Subcutaneous adipose tissue (tissue), 3 donors: ENCODE data around the genes CTDSPL2, B2M and C15orf48.

GRCh38 chr15:43517727-43518262 lies 387 bp downstream of the MAP1A start:
- PRO-cap = no peak
- RAMPAGE, long total RNA, 3 experiments = no peak in any of the 3 experiments

- PRO-cap = no peak
- RAMPAGE, long total RNA, 3 experiments = no peak in any of the 3 experiments
These were observed 13.5 kb downstream of the MAP1A start for GRCh38 chr15:43530595-43531607.

- PRO-cap = no peak
- RAMPAGE, long total RNA, 3 experiments = start-site peak on the minus strand in 1 of 3 experiments, at chr15:43534606-43535282 at its widest, 22 reads per replicate
These were observed 17.4 kb downstream of the MAP1A start for GRCh38 chr15:43534453-43535591.

DNA sequence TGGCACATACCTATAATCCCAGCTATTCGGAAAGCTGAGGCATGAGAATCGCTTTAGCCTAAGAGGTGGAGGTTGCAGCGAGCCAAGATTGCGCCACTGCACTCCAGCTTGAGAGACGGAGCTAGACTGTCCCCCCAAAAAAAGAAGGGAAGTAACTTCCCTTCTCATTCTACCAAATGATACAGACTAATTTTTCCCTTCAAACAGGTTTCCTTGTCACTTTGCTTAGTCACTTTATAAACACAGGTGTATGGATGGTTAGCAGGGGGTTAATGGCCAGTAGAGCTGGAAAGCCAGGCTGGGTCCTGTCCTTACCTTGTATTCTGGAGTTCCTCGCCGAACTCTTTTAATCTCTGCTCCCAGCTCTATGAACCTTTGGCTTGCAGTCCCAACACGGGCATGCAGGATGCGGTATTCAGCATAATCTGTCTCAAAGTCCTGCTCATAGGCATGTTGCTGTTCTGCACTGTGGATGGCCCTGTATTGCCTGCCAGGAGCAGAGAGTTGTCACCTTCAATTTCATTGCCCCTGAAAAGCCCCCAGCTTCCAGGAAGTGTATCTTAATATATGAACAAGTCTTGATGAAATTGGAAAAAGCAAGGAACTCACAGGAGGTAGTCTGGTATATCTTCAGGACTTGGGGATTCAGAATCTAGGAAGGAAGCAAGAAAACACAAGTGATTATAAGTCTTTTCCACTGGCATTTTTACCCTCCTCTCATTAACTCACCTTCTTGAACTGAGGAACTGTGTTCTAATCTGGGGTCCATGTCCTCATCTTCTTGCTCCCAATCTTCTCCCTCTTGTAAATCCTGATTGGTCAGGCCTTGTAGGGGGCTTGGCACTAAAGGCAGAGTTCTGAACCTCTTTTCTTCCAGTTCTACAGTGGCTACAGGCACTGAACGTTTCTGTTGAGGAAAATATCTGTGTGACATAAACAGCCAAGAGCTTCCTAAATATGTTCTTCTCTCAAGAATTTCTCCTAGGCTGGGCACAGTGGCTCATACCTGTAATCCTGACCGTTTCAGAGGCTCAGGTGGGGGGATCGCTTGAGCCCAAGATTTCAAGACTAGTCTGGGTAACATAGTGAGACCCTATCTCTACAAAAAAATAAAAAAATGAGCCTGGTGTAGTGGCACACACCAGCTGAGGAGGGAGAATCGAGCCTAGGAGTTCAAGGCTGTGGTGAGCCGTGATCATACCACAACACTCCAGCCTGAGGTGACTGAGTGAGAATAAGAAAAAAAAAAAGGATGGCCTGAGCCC lies 2.5 kb downstream of the ELL3 start:
- PRO-cap = no peak
- RAMPAGE, long total RNA, 3 experiments = no peak in any of the 3 experiments

GRCh38 chr15:43792420-43792968 lies 374 bp downstream of the SERF2 start:
- PRO-cap = no peak
- RAMPAGE, long total RNA, 3 experiments = no peak in any of the 3 experiments

GRCh38 chr15:43802976-43803674 lies 2.7 kb downstream of the HYPK start:
- PRO-cap = no peak
- RAMPAGE, long total RNA, 3 experiments = no peak in any of the 3 experiments

DNA sequence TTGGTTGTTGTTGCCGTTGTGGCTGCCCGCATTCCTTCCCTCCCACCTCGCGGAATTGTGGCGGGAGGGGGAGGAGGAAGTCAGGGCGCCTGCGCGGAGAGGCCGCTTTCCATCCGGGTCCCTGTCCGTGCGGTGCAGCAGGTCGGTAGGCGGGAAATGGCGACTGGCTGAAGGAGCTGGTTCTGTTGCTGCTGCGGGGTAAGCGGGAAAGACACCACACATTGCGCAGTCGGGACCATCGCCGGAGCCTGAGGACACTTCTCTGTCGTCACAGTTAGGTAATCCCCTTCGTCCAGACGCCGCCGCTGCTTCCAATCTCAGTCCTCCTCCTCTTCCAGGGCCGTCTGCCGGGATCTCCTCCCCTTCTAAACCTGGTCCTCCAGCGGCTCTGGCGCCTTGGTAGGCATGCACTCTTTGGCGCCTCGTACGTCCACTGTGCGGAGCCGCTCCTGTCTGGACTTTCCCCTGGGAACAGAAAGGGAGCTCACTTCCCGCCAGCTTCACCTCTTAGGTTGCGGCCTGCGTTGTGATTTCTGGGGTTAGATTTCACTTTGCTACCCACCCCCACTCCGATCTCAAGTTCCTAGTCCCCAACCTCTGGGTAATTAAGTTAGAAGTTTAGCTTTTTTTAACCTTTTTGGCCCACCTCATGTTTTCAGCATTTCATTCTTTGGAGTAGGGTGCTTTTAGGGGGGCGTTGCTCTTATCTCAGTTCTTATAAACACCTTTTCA lies at the start of gene CTDSPL2:
TSS of gene CTDSPL2 (plus strand) at position 135 of the 732 bp plus-strand sequence.
- PRO-cap = bidirectional peak, plus-strand start at position 148 of the sequence, minus-strand start outside the sequence
- RAMPAGE, long total RNA, 3 experiments = start-site peak on the plus strand in 3 of 3 experiments, centred at positions 145 to 146 of the sequence, 346 to 437 reads per replicate

DNA sequence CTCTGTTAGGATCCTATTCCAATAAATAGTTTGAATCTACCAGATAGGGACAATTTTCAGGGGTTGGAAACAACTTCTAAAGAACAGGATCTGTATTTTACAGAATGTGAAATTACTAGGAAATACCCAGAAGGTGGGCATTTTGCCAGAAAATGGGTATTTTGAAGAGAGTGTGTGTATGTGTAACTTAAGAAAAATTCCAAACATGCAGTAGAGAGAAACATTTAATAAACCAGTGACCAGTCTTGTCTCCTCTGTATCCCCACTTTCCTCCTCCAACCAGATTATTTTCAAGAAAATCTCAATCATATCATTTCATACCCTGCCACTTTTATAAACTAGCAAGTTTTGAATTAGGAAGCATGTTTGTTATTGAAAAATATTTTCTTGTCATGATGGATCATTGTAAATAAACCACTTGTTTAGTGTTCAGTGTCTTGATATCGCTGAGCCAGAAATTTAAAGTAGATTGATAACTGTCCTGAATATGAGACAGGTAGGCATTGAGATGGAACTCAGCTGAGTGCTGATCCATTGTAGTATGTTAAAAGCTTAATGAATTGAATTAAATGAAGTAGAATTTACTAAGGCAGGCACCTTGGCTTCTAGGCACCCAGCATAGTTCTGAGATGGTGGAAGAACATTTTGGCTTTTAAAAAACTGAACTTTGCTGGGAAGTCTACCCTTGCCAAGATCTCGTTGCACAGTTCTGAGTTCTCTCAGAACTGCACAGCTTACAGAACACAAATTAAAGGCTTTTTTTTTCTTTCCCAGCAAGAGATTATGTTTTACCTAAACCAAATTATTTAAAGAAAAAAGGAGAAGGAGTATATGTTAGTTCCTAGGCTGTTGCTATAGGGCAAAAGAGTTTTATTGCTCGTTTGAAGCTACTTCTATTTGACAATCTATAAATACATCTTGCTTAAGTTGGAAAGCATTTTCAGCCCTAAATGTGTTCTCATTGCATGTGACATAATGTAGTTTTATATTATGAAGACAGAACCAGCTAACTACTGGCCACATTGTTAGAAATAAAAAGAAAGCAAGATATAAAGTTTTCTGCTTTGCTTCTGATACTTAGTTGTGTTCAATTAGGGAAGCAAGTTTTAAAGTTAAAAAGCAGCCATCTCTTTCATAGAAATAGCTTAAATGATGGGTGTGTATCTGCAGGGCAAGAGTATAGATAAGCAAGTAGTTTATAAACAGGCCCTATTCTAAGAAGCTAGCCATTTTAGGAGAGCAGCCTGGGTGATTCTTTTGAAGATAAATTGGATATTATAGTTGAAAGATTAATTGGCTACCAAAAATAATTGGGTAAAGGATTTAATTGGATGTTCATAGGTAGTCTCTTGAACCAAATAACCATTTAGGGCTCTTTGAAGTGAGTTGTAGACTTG lies 5.1 kb downstream of the EIF3J start:
- PRO-cap = no peak
- RAMPAGE, long total RNA, 3 experiments = no peak in any of the 3 experiments

GRCh38 chr15:44651375-44651959 lies 12.0 kb downstream of the SPG11 start:
- PRO-cap = no peak
- RAMPAGE, long total RNA, 3 experiments = no peak in any of the 3 experiments

- PRO-cap = bidirectional peak, plus-strand start at chr15:44711517, minus-strand start at chr15:44711341; unidirectional peak, plus-strand start at chr15:44711742; bidirectional peak, plus-strand start at chr15:44711968, minus-strand start at chr15:44711854; bidirectional peak, plus-strand start at chr15:44712183, minus-strand start at chr15:44712172
- RAMPAGE, long total RNA, 3 experiments = start-site peak on the plus strand in 3 of 3 experiments, at chr15:44711509-44711593 at its widest, 11,034 to 185,825 reads per replicate
These were observed at the start of gene B2M for GRCh38 chr15:44711468-44712361. Gene B2M, plus strand, starts transcription at chr15:44711517.

- PRO-cap = no peak
- RAMPAGE, long total RNA, 3 experiments = no peak in any of the 3 experiments
These were observed 3.7 kb downstream of the DUOXA2 start for GRCh38 chr15:45117550-45118404.

DNA sequence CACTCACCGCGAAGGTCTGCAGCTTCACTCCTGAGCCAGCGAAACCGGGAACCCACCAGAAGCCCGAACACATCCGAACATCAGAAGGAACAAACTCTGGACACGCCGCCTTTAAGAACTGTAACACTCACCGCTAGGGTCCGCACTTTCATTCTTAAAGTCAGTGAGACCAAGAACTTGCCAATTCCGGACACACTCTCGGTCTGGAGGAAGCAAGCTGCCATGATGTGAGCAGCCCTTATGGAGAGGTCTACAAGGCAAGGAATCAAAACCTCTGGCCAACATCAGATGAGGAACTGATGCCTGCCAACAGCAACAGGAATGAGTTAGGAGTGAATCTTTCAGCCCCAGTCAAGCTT lies 62.9 kb downstream of the SLC28A2 start:
- PRO-cap = no peak
- RAMPAGE, long total RNA, 3 experiments = no peak in any of the 3 experiments

GRCh38 chr15:45397077-45397770 lies 4.9 kb upstream of the SPATA5L1 start:
- PRO-cap = no peak
- RAMPAGE, long total RNA, 3 experiments = no peak in any of the 3 experiments

GRCh38 chr15:45430179-45430945 lies at the start of gene C15orf48:
Gene C15orf48, plus strand, starts transcription at chr15:45430610.
- PRO-cap = no peak
- RAMPAGE, long total RNA, 3 experiments = start-site peak on the plus strand in 1 of 3 experiments, at chr15:45430607-45430615 at its widest, 49 reads per replicate

DNA sequence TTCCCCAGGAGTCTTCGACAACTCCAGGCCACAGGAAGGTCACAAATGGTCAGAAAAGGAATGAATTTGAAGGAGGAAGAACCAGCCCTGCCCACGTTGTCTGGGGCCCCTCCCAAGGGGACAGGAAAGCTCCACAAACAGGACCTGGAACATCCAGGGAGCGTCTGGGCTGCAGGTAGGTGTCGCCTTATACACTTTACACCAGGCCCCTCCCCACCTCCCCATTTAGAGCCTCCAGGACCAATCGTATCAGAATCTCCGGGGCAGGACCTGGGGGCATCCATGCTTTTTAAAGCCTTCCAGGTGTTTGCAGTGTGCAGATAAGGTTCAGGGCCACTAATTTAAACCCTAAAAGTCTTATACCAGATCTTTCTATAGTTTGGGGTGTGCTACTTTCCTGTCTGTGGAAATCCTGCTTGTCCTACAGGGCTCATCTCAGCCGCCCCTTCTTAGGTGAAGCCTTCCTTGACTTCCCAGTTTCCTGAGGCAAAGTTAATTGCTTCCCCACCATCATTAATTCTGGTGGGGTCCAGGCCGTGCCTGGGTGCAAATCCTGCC lies 18.3 kb downstream of the C15orf48 start:
- PRO-cap = no peak
- RAMPAGE, long total RNA, 3 experiments = no peak in any of the 3 experiments

DNA sequence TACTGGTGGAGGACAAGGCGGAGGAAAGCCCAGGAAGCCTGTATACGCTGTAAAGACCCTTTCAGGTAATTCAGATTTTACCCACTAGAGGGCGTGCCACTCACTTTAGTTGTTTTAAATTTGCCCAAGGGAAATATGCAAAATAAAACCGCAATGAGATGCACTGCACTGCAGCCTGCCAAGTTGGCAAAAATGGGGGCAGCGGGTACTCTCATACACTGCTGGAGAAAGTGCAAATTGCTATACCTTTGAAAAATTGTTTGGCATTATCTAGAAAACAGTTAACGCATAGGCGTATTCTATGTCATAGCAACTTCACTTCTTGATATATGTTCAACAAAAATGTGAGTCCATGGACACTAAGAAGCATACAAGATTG lies 27.6 kb downstream of the C15orf48 start:
- PRO-cap = no peak
- RAMPAGE, long total RNA, 3 experiments = no peak in any of the 3 experiments

DNA sequence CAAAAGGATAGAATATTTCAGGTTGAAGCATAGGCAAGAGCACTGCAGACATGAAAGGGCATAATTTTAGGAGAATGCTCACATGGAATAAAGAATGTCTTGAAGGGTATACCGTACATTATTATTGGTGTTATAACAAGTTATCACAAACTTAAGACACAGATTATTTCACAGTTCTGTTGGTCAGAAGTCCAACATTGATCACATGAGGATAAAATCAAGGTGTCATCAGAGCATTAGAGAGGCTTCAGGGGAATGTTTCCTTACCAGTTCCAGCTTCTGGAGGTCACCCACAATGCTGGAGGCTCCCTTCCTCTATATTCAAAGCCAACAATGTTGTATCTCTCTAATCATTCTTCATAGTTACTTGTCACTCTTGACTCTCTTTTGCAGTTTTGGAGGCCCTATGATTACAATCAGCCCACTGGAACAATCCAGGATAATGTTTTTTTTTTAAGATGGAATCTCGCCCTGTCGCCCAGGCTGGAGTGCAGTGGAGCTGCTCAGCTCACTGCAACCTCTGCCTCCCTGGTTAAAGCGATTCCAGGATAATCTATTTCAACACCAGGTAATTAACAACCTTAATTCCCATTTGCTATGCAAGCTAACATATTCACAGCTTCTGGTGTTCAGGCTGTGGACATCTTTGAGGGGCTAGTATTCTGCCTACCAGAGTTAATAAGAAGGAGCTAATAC lies 1.2 kb upstream of the BLOC1S6 start:
- PRO-cap = no peak
- RAMPAGE, long total RNA, 3 experiments = no peak in any of the 3 experiments

GRCh38 chr15:47183878-47184962 lies 533.1 kb upstream of the SEMA6D start:
- PRO-cap = no peak
- RAMPAGE, long total RNA, 3 experiments = start-site peak on the plus strand in 2 of 3 experiments, at chr15:47184159-47184340 at its widest, 5 to 6 reads per replicate

GRCh38 chr15:47708573-47709135 lies 8.7 kb upstream of the SEMA6D start:
- PRO-cap = no peak
- RAMPAGE, long total RNA, 3 experiments = no peak in any of the 3 experiments

DNA sequence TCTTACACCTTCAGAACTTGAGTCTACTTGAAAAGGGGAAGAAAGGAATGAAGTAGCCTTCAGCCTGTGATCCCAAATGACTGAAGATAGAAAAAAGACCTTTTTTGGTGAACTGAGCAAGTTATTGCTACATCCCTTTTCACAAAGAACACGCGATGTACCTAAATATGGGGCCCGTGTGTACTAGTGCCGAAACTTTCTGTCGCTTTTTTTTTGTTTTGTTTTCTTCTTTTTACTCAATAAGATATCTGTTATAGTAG lies 4.9 kb downstream of the SEMA6D start:
- PRO-cap = no peak
- RAMPAGE, long total RNA, 3 experiments = no peak in any of the 3 experiments